Spleen (tissue), 7 donors: ENCODE measurements around the gene PDPR.

DNA sequence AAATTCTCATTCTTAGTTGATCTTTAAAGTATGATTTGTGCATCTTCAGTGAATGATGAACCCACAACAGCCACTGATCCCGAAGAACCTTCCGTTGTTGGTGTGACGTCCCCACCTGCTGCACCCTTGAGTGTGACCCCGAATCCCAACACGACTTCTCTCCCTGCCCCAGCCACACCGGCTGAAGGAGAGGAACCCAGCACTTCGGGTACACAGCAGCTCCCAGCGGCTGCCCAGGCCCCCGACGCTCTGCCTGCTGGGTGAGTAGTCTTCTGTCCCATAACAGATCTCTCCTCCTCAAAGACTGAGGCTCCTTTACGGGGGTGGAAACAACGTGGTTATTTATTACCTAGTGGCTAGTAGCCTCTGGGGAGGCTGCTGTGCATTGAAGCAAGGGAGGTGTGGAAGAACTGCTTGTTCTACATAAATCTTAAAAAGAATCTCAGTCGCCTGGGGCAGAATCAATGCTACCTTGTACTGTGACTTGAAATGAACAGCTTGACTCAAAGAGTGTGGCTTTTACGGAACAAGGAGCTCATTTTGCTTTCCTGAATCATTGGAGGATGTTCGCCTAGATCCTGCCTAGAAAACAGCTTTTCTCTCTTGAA, 63.0 kb upstream of the CLEC18A start:
- PRO-cap, 4 experiments, result no peak in any of the 4 experiments
- RAMPAGE, long total RNA, 4 experiments, result no peak in any of the 4 experiments

GRCh38 chr16:69933020-69933295, 18.2 kb upstream of the CLEC18A start:
- PRO-cap, 4 experiments, result peak in 1 of 4 experiments; most common plus-strand start chr16:69933141 (in 1)
- RAMPAGE, long total RNA, 4 experiments, result no peak in any of the 4 experiments

GRCh38 chr16:70113782-70115164, at the start of gene PDPR:
PDPR (plus strand) TSS chr16:70114332.
- PRO-cap, 4 experiments, result peak in 4 of 4 experiments; most common plus-strand start chr16:70114345 (in 3); most common minus-strand start chr16:70114077 (in 1)
- RAMPAGE, long total RNA, 4 experiments, result start-site peak on the plus strand in 2 of 4 experiments, at chr16:70114332-70114376 at its widest, 28 to 129 reads per replicate

- PRO-cap, 4 experiments, result no peak in any of the 4 experiments
- RAMPAGE, long total RNA, 4 experiments, result no peak in any of the 4 experiments
Measured at GRCh38 chr16:70252681-70253013, 907 bp upstream of the EXOSC6 start.

GRCh38 chr16:70371897-70373296, 25.7 kb downstream of the DDX19A start:
- PRO-cap, 4 experiments, result no peak in any of the 4 experiments
- RAMPAGE, long total RNA, 4 experiments, result no peak in any of the 4 experiments

- PRO-cap, 4 experiments, result no peak in any of the 4 experiments
- RAMPAGE, long total RNA, 4 experiments, result no peak in any of the 4 experiments
Measured at GRCh38 chr16:70436678-70437484, 2.0 kb downstream of the ST3GAL2 start.

DNA sequence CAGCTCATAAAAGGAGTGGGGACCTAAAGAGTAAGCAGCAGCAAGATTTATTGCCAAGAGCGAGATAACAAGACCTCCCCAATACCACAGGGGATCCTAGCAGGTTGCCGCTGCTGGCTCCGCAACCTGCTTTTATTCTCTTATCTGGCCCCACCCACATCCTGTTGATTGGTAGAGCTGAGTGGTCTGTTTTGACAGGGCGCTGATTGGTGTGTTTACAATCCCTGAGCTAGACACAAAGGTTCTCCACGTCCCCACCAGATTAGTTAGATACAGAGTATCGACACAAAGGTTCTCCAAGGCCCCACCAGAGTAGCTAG, 4.2 kb upstream of the FCSK start:
- PRO-cap, 4 experiments, result no peak in any of the 4 experiments
- RAMPAGE, long total RNA, 4 experiments, result no peak in any of the 4 experiments

DNA sequence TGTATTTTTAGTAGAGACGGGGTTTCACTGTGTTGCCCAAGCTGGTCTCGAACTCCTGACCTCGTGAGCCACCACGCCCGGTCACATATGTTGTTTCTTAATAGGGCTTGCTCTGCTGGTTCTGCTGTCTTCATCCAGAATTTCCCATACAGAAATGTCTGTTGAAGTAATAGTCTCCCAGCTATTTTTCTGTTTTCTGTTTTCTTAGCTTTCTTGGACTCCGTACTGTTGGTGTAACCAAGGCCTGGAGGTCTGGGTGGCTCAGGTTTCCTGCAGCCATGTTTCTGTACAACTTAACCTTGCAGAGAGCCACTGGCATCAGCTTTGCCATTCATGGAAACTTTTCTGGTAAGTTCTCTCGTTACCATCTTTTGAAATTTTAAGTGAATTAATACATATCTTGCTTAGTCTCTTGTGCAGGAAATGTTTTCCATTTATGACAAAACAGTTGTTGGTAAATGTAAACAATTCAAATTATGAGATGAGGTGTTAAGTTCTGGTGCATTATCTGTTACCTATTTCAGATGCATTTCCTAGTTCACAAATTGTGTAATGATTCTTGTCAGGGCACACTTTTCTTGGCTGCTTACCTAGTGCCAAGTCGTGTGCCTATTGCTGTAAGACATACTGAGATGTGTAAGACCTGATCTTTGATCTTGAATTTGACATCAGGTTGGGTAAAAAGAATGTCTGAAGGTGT, 2.9 kb downstream of the SF3B3 start:
- PRO-cap, 4 experiments, result no peak in any of the 4 experiments
- RAMPAGE, long total RNA, 4 experiments, result no peak in any of the 4 experiments

DNA sequence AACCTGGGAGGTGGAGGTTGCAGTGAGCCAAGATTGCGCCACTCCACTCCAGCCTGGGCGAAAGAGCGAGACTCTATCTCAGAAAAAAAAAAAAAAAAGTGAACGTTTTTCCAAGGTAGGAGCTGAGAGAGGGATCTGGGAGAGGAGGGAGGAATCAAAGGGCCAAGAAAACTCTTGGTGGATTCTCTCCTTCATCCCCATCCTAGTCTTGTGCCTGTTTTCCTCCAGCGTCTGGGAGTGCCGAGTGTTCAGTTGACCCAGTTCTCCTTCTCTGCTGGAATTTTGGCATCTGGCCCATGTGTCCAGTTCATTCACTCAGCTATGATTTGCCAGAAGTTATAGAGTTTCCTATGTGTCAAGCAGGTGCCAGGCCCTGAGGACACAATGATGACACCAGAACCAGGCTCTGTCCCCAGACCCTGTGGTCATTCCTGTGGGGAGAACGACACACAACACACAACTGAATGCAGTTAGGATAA, 36.2 kb upstream of the IL34 start:
- PRO-cap, 4 experiments, result peak in 1 of 4 experiments; most common plus-strand start position 428 of the sequence (in 1); most common minus-strand start position 233 of the sequence (in 1)
- RAMPAGE, long total RNA, 4 experiments, result no peak in any of the 4 experiments

DNA sequence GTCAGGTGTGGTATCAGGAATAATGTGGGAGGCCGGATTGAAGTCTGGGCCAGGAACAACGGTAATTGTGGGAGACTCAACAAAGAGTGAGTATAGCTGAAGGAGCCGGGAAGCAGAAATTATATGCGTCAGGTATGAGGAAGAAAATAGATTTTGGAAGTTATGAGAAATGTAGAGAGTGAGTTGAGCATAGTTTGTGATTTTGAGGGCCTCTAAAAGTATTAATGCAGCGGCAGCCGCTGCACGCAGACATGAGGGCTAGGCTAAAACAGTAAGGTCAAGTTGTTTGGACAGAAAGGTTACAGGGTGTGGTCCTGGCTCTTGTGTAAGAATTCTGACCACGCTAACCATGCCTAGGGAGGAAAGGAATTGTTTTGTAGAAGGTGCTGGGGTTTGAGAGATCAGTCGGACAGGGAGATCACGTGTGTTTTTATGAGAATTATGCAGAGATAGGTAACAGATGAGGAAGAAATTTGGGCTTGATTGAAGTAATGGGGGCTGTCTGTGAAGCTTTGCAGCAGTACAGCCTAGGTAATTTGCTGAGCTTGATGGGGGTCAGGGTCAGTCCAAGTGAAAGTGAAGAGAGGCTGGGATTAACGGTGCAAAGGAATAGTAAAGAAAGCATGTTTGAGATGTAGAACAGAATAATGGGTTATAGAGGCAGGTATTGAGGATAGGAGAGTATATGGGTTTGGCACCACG, 27.9 kb upstream of the IL34 start:
- PRO-cap, 4 experiments, result no peak in any of the 4 experiments
- RAMPAGE, long total RNA, 4 experiments, result start-site peak on the plus strand in 1 of 4 experiments, centred at position 261 of the sequence, 15 reads per replicate

DNA sequence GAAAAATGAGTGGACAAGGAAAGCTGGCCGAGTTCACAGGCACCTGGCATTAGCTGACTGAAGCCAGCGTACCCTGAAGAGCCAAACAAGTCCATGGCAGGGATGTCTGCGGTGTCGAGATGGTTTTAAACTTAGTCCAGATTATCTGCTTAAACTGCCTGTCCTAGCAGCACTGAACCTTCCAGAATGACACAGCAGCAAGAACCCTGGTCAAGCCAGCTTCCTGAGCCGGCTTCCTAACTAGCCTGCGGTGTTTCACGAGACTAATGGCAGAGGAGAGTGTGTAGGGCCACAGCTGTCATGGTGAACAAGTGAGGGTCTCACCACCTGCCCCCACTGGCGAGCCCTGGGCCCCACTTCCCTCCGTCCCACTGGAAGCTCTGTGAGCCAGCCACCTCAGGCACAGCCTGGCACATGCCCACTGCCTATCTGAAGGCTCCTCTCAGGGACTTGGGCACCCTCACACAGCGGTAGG, 28.8 kb upstream of the MTSS2 start:
- PRO-cap, 4 experiments, result no peak in any of the 4 experiments
- RAMPAGE, long total RNA, 4 experiments, result no peak in any of the 4 experiments

DNA sequence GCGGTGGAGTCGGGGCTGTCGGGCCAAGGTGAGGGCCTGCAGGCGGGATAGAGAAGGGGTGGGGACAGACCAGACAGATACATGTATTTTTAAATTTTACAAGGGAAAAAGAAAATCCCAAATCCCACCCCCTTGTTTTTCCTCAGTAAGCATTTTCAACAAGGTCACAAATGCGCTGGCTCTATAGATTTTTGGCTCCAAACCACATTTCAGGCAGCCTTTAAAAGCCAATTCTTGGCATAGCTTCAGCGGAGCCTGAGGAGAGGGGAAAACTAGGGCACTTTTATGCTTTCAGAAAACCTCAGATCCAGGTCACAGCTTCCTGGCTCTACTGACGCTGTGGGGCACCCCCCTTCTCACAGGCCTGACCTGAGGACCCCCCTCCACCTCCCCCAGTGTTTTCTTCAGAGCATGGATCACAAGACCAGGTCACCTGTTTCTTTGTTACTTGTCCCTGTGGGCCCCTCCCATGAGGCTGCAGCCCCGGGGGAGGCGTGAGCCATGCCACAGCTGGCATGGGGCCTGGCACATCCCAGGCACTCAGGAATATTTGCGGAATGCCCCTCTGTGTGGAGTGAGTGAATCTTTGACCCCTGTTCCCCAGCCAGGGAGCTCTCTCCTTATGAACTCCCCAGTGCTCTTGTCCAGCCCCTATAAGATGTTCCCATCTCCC, 30.0 kb upstream of the MTSS2 start:
- PRO-cap, 4 experiments, result no peak in any of the 4 experiments
- RAMPAGE, long total RNA, 4 experiments, result no peak in any of the 4 experiments

DNA sequence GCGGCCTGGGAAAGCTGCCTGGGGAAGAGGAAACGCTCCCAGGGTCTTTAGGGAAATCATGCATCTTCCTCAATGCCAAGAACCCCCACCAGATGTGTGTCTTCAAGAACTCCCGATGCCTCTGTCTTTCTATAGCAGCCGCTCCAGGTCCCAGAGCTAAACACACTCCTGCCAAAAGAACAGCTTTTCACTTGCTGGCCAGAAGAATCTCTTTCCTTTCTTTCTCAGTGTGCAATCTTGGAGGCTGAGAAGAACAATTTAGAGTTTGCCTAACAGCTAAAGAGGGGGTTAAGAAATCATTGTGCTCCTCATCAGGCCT, 41.1 kb upstream of the MTSS2 start:
- PRO-cap, 4 experiments, result no peak in any of the 4 experiments
- RAMPAGE, long total RNA, 4 experiments, result no peak in any of the 4 experiments

DNA sequence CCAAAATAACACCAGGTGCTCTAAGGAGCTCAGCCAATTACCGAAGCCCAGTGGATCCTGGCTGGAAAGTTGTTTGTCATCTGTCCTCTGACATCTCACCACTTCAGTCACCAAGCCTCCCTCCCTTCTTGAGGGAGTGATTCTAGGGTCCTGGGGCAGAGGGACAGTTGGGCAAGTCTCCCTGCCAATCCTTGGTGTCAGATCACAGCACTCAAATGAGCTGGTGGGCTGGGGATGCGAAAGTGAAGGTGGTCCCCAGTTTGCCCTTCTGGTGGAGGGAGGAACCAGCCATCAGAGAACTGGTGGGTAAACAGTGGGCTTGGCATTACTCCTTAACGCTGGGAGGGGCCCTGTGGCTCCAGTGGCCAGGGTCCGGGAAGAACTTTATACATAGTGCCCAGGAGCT, 4.4 kb upstream of the CALB2 start:
- PRO-cap, 4 experiments, result peak in 1 of 4 experiments; most common plus-strand start position 158 of the sequence (in 1)
- RAMPAGE, long total RNA, 4 experiments, result no peak in any of the 4 experiments

GRCh38 chr16:71628686-71629173, 2.7 kb downstream of the MARVELD3 start:
- PRO-cap, 4 experiments, result no peak in any of the 4 experiments
- RAMPAGE, long total RNA, 4 experiments, result no peak in any of the 4 experiments

- PRO-cap, 4 experiments, result no peak in any of the 4 experiments
- RAMPAGE, long total RNA, 4 experiments, result no peak in any of the 4 experiments
Measured at GRCh38 chr16:71670372-71671052, 44.5 kb downstream of the MARVELD3 start.

DNA sequence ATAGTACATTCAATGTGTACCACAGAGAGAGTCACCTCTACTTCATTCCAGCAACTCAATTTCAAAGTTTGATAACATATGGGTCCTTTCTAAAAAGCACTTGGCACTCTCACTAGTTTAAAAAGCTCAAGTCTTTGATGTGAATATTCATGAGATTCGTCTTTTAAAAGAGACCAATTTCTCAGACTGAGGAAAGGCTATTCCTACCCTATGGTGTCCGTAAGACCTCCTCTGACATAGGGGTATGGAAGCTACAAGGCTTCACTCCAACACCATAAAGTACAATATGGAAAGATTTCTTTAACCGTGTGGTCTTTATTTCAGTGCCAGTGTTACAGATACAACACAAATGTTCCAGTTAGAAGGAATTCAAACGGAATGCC, 7.1 kb upstream of the PHLPP2 start:
- PRO-cap, 4 experiments, result no peak in any of the 4 experiments
- RAMPAGE, long total RNA, 4 experiments, result no peak in any of the 4 experiments

DNA sequence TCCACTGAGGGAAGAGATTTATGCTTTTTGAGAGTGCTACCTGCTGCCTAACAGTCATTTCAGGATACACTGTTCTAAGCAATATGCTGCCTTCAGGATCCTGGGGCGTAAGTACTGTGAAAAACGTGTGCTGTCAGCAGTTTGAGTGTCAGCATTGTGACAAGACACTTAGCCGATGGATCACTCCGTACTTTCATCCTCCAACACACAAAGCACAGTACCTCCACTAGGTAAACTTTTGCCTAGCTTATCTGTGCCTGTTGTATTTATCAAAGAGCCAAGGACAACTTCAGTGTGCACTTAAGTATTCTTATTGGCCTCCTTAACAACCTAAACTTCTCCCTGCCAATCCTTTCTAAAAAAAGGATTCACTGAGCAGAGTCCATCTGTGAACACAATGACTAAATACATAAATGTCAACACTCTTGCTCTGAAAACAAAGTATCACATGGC, 33.8 kb upstream of the PHLPP2 start:
- PRO-cap, 4 experiments, result peak in 2 of 4 experiments; most common minus-strand start position 205 of the sequence (in 2)
- RAMPAGE, long total RNA, 4 experiments, result no peak in any of the 4 experiments

DNA sequence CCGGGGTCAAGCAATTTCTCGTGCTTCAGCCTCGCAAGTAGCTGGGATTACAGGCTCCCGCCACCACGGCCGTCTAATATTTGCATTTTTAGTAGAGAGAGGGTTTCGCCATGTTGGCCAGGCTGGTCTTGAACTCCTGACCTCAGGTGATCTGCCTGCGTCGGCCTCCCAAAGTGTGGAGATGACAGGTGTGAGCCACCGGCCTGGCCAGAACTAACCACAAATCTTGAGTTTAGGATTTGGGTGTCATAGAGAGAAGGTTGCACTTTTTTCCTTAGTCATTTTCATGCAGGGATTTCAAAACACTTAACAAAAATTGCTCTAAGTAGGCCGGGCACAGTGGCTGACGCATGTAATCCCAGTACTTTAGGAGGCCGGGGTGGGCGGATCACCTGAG, 1.4 kb upstream of the AP1G1 start:
- PRO-cap, 4 experiments, result no peak in any of the 4 experiments
- RAMPAGE, long total RNA, 4 experiments, result no peak in any of the 4 experiments

GRCh38 chr16:71846113-71846864, 513 bp downstream of the ATXN1L start:
- PRO-cap, 4 experiments, result no peak in any of the 4 experiments
- RAMPAGE, long total RNA, 4 experiments, result no peak in any of the 4 experiments